ENCODE measurements around a stretch of chr12.

DNA sequence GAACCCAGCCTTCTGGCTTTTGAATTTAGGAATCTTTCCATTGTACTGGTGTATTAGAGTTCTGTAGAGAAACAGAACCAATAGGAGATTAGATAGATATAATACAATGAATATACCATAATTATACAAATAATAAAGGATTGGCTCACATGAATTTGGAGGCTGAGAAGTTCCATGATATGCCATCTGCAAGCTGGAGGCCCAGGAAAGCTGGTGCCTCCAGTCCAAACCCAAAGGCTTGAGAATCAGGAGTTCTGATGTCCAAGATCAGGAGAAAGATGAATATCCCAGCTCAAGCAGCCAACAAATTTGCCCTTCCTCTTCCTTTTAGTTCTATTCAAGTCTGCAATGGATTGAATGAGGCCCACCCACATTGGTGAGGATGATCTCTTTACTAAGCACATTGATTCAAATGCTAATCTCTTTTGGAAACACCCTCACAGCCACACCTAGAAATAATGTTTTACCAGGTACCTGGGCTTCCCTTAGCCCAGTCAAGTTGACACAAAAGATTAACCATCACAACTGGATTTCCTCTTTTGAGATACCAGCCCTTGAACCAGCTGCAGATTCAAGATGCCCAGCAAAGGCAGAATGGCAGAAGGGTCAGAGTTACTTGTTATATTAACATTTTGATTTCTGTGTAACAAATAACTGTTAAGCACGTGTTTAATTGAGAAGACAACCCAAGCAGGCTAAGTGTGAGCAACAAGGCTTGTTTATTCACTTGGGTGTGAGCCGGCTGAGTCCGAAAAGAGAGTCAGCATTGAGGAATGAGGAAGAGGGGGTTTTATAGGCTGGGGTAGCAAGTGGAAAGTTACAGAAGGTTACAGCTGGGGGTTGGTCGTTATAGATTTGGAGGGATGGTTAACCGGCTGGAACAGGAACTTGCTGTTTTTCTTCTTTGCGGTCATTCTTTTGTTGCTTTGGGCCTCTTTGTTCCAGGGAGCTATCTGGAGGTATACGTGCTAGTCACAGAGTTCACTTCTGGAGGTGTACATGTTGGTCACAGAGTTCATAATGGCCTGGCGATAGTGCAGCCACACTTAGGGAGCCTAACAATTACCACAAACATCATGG, 180.2 kb downstream of the EMP1 start:
- PRO-cap, result unidirectional peak, minus-strand start at position 280 of the sequence; unidirectional peak, minus-strand start at position 311 of the sequence

GRCh38 chr12:14416446-14416977, 51.0 kb downstream of the ATF7IP start:
- PRO-cap, result no peak

DNA sequence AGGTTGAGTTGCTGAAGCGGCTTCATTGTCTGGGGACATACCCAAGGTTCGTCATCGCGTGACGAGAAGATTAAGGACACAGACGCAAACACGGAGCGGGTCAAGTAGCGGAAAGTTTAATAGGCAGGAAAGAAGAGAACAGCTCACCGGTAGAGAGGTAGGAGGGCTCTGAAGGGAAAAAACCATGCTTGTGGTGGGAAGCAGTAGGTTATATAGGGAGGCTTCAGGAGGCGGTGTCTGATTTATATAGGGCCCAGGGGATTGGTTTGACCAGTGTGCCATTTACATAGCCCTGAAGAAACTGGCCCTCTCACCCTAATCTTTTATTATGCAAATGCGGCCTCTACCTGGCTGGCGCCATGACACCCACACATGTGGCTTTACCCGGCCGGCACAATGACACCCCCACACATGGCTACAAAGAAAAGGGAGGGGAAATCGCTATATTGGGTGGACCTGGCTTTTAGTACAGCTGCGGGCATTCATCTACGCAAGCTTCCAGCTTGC, 30.5 kb downstream of the GUCY2C start:
- PRO-cap, result no peak

GRCh38 chr12:14756188-14756612, 14.7 kb downstream of the H4C16 start:
- PRO-cap, result unidirectional peak, minus-strand start at chr12:14756486

DNA sequence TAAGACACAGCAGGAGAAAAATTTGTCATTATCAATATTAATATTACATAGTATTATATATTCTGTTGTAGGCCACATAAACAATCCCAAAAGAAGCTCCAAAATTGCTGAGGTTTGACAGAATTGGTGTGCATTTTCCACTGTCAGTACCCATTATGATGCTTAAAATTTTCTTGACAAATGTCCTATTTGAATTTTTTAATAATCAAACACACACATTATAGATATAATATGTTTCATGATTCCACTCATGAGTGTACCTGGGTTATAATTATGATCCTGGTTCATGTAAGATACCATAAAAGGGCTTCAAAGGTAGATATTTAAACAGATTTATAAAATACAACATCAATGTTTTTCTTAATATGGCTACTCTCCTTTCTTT, 10.2 kb downstream of the WBP11 start:
- PRO-cap, result no peak

GRCh38 chr12:14903619-14904500, 18.2 kb upstream of the MGP start:
- PRO-cap, result no peak

- PRO-cap, result no peak
Measured at GRCh38 chr12:14957875-14958394, 3.5 kb downstream of the ARHGDIB start.

DNA sequence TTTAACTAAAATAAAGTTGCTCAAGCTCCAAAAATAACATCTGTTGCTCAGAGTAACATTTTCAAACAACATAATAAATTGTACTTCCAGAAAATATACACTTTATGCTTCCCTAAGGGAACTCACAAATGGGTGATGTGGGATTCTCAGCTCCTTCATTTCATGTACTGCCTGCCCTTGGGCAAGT, 56.0 kb downstream of the RERG start:
- PRO-cap, result no peak

- PRO-cap, result no peak
Measured at GRCh38 chr12:15215836-15216492, 5.3 kb downstream of the RERG start.

- PRO-cap, result unidirectional peak, plus-strand start at chr12:15430355
Measured at GRCh38 chr12:15430283-15430600, 107.9 kb downstream of the PTPRO start.

DNA sequence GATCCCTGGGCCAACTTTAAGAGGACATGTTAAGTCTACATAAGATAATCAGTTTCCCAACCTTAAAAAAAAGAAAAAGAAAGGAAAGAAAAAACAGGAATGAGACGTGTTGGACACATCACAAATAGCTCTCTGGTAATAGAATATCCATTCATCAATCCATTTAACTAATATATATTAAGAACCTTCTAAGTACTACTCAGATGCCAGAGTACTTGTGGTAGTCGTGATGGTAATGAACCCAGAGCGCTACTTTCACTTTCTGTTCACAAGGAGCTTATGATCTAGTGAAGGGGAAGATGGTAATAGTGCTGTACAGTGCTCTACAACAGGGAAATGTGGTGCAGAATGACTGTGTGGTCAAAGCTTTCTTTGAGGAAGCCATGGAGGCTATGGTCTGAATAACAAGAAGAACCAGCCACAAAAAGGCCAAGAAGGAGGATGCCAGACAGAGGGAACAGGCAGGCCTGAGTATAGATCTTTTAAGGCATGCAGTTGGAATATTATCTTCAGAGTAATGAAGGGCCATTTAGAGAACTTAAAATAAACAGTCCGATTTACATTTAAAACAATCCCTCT, 212.0 kb downstream of the PTPRO start:
- PRO-cap, result no peak

DNA sequence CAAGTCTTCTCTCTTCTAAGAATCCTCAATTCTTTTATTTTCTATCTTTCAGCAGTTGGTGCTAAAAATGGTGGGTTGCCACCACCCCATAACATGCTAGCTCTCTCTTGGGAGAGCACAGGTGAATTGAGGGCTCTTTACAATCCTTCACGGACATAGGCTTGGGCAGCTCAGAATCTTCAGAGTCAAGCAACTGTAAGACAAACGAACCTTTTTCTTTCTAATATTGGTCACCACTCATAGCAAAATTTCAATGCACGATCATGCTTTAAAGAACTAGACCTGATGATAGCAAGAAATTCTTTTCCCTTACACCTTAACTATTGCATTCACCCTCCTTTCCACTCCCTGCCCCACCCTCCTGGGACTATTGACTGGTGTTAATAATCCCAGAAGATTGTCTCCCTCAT, 43.0 kb upstream of the EPS8 start:
- PRO-cap, result no peak

DNA sequence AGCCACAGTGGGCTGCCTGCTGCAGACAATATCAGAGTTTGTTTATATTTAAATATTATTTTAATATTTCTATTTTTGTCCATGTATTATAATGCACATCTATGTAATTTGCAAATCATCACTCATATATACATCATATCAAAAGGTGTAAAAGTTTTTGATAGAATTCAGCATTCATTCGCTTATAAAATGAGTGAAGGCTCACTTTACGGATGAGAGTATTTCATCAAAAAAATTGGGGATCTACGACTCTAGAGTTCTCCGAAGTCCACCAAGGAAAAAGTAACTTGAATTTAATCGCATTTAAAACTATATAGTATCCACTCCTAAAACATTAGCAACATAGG, 790 bp upstream of the STRAP start:
- PRO-cap, result no peak

DNA sequence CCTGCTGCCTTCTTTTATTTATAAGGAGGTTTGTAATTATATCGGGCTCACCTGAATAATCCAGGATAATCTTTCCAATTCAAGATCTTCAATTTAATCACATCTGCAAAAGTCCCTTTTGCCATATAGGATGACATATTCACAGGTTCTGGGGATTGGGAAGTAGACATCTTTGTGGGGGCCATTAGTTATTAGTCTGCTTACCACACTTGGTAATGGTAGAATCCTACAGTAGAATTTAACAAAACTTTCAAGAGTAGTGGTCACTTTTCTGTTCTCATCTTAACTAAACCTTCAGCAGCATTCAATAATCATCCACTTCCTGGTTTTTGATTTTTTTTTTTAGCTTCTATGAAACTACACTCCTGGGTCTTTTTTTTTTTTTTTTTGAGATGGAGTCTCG, 6.3 kb upstream of the DERA start:
- PRO-cap, result no peak

GRCh38 chr12:16175985-16176380, 101.5 kb downstream of the SLC15A5 start:
- PRO-cap, result no peak

GRCh38 chr12:16524302-16524689, 81.7 kb downstream of the LMO3 start:
- PRO-cap, result no peak

GRCh38 chr12:16603153-16603550, 2.8 kb downstream of the LMO3 start:
- PRO-cap, result no peak

DNA sequence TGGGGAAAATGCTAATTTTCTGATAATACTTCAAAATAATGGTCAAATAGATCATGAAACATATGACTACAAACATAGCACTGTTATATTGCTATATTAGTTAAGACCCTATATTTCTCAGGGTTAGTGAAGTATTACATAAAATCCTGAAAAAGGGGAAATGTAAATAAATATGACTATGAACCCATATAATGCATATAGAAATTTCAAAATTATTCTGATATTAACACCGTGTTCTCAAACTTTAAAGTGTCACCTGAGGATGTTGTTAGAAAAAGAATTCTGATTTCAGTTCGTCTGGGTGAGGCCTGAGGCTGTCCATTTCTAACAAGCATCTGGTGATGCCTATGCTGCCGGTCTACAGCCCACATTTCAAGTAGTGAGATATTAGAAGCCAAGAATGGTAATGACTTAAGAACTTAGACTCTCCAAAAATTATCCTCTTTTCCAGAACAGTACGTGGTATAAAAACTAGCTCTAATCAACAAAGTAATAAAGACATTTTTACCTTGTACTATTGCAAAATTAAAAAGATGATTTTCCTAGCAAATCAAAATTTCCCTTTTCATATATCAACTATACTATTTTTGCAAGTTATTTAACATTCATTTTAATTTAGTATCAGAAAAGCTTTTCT, 34.9 kb downstream of the PIK3C2G start:
- PRO-cap, result no peak

DNA sequence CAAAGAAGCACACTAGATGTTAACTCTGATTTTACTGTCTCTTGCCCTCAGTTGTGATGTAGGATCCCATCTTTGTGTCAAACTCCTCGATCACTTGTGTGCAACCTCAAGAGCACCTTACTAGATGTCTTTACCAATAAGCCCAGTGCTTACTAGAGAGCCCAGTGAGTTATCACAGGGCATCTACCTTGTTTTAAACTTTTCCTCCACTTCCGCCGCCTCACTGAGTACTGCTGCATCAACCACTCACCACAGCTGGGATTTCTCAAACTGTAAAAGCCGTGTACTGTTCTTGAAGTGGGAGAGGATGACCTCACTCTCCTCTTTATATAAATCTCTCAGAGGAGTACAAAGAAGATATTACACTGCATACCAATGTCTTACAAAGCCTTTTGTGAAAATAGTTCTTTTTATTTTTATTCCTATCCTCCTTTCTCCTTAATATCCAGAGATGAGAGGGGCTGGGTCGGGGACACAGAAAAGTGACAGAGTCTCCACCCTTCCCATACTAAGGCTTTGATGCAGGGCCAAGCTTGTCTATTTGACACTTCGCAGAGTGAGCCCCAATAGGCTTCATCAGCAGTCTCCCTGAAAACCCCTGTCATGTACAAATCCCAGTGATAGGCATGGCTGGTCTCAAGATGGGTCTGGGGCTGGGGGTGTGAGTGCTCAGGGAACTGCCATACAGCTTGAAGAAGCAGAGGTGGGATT, 94.1 kb downstream of the PLCZ1 start:
- PRO-cap, result no peak

DNA sequence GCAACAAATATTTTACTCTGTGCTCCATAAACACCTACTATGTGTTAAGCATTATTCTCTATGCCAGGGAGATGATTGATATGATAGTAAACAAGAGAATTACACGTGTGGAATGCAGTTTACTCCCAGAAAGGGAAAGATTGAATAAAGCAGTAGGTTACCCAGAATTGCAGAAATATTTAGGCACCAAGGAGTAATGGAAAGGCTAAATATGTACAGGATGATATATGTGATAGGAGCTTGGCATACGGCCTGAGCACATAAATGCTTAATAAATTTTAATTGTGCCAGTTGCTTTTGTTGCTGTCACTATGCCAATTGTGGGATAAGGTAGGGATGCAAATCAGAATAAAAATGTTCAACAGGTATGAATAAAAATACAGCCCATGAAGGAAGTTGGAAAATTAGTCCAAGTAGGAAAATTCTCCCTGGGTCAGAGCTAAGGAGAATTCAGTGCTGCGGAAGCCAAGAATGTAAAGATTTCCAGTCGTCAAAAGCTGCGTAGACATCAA, 87.7 kb downstream of the PLEKHA5 start:
- PRO-cap, result no peak

Measured in left colon (tissue), 1 donor.